Hematopoietic multipotent progenitor cell (in vitro differentiated cells): Measurements from ENCODE around the genes CLCN3 and MFAP3L.

DNA sequence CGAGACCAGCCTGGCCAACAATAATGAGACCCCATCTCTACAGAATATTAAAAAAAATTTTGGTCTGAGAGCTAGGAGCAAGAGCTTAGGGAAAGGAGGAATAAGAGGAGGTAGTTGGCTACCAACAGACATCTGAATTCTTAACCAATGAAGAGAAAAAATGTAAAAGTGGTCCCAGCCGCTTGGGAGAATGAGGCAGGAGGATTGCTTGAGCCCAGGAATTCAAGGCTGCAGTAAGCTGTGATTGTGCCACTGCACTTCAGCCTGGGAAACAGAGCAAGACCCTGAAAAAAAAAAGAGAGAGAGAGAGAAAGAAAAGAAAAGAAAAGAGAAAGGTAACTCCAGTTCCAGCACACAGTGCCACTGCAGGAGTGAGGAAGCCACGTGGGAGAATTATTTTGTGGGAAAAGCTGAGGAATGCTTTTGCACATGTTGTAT, 226.0 kb downstream of the CBR4 start:
- CAGE, long polyA plus RNA: no peak

GRCh38 chr4:168822216-168822968, 187.7 kb downstream of the CBR4 start:
- CAGE, long polyA plus RNA: no peak

DNA sequence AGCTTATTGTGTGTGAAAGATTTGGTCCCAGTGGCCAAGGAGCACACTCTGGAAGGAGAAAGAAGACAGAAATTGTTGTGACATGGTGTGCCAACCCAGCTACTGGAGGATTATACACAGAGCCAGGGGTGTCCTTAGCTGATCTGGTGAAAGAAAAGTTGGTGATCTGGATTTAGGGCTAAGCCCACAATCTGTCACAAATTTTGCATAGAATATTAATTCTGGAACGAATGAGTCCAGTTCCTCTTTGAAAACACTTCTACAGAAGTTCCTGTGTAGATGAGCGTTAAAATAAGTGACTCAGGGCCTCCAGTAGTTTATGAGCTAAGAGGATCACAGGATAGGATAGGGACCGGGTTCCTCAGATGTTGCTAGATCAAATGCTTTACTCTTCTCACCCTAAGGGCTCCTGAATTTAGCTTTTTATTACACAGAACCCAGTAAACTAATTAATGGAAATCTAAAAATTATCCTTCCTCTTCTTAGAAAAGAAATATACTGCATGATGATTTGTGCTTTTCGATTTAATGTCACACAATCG, 179.0 kb downstream of the CBR4 start:
- CAGE, long polyA plus RNA: no peak

DNA sequence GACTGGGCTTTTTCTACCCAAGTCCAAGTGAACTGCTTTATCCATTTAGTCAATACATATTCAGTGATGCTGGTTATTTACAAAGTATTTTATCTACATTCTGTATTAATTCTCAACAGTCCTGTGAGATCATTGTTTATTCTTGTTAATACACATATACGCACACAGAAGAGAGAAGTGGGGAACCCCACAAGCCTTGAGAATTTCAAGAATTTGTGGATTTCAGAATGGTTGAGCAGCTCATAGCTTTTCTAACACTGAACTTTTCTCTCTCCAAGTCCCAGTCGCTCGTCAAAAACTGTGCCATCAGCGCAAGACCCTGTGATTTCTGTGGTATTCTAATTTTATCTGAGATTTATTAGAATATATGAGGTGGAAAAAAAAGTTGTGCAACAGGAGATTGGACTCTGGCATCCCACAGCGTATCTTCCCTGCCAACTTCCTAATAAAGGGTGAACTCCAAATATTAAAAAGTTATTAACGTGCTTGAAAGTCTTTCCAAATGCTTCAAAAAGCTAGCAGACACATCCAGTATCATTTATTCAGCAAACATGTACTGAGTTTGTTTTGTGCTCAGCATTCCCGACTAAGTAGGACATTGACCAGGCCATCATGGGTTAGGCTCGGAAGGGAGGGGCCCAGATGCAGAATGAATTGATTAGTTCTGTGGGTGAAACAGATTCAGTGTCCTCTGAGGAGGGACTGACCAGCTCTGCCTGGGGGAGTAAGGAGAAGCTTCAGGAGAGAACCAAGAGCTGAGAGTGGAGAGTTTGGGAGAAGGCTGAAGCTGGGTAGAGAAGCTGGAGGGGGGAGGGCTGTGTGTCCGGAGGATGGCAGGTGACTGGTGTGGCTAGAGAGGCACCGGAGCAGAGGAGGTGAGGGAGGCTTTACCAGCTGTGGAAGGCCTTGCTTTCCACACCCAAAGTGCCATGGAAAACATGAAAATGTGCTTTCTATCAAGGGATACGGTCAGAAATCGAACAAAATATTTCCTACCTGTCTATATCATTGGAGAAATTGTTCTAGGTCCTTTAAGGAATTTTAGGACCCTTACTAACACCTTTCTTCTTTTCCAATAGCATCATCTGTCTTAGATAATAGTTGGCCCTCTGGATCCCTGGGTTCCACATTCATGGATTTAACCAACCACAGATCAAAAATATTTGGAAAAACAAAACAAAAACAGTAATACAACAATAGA, 165.4 kb downstream of the CBR4 start:
- CAGE, long polyA plus RNA: no peak

DNA sequence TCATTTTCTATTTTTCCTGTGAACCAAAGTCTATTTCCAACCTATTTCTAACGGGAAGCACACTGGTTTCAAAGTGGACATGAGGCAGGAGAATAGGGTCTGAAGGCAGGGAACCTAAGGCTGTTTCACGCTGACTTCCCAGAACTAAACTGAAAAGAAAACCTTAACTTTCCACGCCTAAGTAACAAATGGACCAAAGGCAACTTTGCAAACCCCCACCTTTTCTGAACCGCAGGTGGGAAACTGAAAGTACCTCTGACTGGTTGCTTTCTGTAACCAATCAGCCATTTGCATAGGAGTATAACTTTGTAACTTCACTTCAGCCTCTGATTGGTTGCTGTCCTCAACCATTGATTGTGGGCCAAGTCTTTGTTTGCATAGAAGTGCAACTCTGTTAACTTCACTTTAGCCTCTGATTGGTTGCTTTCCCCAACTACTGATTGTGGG, 121.4 kb upstream of the CBR4 start:
- CAGE, long polyA plus RNA: no peak

GRCh38 chr4:169249577-169250113, 21.1 kb downstream of the SH3RF1 start:
- CAGE, long polyA plus RNA: no peak

DNA sequence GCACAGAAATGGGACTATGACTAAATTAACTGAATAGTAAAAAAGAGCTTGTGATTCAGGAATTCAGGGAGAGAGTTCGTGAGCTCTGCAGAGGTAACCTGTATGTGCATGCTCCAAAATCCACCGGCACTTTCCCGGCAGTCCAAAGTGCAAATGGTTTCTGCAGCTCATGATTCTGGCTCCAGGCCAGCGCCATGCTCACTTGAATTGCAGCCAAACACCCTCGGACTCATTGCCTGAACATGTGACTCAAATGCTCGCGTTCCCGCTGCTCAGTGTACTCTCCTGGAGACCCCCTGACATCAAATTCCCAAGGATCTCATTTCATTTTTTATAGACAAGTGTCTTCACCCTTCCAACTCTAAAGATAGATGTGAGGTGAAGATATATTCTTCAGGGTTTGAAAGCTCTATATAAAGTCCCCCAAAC, 44.1 kb upstream of the SH3RF1 start:
- CAGE, long polyA plus RNA: no peak

- CAGE, long polyA plus RNA: no peak
Observed at GRCh38 chr4:169620289-169621188, at the start of gene CLCN3. TSS of gene CLCN3 (plus strand) at chr4:169620578.

DNA sequence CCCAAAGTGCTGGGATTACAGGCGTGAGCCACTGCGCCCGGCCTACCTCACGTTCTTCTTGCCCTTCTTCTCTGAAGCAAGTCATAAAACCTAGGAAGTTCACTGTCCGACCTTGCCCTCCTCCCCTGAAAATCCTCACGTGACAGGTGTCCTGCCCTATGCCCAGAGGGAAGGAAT, 83.8 kb downstream of the MFAP3L start:
- CAGE, long polyA plus RNA: no peak

DNA sequence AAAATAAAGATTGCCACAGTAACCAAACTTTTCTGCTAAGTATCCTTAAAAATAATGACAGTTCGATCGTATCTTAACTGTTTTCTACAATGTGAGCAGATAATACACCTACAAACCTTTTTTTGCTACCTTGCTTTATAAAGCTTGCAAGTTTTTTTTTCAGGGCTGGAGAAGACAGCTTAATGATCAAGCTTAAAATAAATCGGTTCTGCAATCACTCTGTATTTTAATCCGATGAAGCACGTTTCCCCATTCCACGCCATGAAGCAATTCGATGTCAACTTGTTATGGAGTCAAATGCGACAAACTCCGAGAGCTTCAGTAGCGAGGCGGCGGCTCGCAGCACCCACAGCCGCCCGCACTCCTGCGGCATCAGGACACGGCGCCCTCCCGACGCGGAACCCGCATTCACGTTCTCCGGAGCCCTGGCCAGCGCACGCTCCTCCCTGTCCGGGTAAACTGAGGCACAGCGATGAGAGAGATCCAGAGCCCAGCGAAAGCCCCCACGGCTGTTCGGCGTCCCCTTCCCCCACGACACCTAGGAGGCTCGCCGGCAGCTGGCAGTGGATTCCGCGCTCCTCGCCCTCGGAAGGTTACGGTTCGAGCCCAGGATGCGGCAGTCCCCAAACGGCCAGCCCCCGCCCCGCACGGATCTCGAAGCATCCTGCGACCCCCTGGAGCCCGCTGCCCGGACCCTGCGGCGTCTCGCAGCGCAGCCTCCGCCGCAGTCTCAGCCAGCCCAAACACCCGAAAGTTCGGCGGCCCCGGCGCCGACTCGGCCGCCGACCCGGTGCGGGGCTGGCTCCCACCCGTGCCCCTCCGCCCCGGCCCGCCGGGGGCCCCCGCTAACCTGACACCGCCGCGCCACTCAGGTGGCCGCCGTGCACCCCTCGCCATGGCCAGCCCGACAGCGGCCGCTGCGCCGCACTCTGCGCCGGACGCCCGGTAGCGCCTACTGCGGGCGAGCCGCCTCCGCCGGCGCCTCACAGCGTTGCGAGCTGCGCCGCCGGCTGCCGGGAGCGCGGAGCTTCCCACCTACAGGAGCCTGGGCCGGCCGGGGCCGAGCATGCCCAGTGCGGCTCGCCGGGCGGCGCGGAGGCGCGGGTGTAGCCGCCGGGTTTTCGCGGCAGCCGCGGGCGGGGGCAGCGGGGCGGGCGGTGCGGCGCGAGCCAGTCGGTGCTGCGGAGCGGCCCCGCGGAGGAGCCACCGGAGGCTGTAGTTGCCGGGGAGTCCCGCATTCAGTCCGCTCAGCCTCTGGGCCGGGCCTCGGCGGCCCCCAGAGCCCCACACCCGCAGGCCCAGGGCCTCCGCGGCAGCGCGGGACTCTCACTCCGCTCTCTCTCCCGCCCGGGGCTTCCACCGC, at the start of gene MFAP3L:
TSS of gene MFAP3L (minus strand) at position 1,012 of the 1,363 bp plus-strand sequence.
- CAGE, long polyA plus RNA: no peak

- CAGE, long polyA plus RNA: no peak
Observed at GRCh38 chr4:170226468-170226887, 136.7 kb upstream of the AADAT start.

- CAGE, long polyA plus RNA: no peak
Observed at GRCh38 chr4:172711963-172712398, 456.6 kb upstream of the GALNT7 start.

GRCh38 chr4:173039697-173040082, 128.9 kb upstream of the GALNT7 start:
- CAGE, long polyA plus RNA: no peak

DNA sequence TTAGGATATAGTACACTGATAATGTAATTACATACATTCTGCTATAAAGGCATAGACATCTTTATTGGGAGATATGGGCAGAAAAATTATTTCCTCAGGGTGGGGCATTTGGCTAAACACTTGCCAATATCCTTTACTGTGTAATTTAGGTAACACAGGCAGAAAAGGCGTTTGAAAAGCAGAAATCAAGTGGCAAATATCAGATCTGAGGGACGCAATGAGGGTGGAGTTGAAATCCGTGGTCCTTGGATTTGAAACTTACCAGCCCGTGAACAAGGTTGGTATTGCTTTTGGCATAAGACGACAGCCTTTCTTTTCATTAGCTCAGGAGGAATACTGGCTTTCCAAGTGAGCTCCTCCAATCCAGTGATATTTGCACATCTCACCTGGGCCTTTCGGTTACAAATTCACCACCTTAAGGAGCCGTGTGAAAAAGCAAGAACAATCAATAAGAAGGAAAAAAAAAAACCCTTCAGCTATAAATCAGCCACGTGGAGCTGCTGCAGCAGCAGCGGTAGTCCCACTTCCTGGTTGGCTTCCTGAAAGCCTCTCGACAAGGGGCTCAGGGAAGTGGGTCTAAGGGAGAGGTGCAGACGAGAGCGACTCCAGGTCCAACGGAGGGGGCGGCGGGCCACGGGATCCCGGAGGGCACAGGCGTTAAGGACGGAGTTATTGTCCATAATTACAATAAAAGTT, 763 bp upstream of the GALNT7 start:
- CAGE, long polyA plus RNA: no peak

DNA sequence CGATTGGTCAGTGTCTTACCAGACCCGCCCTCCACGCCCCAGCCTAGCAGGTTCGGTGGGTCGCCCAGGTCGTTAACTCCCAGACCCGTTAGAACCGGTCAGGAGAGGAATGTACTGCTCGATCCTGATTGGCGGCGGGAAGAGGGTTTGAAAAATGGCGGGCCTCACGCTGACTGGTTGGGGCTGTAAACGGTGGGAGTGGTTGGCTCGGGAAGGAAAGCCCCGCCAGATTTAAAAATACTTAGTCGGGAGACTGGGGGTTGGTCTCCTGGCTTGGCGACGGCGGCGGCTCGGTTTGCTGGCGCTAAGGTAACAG, 313 bp upstream of the HMGB2 start:
- CAGE, long polyA plus RNA: no peak

DNA sequence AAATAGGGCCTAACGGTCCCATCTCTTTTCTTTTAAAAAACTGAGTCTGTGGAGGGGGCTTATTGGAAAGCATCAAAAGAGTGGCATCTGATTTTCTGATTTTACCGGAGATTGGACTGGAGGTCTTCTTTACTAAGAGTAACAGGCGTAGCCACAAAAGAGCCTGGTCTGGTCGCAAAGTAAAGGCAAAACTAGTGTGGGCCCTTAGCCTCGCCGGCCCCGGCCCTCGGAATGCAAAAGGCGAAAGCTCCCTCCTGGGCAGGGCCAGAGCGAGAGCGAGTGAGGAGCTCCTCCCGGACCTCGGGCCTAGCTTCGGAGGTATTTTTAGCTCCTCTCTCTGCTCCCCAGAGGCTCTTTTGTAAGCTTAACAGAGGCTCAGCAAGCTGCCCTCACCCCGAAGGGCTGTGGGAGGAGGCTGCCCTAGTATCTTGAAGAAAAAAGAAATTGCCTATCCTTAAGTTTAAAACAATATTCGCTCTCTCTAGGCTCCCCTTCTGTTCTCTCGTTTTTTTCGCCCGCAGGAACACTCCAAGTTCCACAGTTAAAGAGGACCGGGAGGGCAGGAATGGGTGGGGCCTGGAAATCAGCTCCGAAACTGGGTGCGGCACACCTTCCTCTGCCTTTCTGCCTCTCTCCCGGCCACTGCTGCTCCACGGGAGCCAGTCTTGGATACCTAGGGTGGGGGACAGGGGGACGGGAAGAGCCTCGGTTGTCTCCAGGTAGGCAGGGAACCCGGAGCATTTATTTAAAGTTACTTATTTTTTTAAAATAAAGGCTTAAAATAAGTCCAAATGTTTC, 12.2 kb downstream of the HAND2 start:
- CAGE, long polyA plus RNA: no peak

- CAGE, long polyA plus RNA: no peak
Observed at GRCh38 chr4:173531608-173532117, 1.6 kb upstream of the HAND2 start.

- CAGE, long polyA plus RNA: no peak
Observed at GRCh38 chr4:173533668-173534968, 4.1 kb upstream of the HAND2 start.

DNA sequence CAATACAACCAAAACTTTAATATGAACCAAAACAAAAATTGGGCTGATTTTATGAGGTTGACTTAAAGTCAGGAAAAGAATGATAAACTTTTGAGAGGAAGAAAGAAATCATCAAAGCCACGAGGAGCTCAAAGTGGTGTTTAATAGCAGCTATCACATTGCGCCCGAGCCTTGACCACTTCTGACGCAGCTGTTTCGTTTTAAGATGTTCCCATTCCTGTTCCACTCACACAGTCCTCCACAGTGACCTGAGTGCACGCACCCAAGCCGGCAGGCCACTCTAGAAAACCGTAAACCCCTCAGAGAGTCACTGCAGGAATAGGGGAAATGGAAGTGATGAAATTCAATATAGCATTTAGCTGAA, 17.8 kb upstream of the HAND2 start:
- CAGE, long polyA plus RNA: no peak

DNA sequence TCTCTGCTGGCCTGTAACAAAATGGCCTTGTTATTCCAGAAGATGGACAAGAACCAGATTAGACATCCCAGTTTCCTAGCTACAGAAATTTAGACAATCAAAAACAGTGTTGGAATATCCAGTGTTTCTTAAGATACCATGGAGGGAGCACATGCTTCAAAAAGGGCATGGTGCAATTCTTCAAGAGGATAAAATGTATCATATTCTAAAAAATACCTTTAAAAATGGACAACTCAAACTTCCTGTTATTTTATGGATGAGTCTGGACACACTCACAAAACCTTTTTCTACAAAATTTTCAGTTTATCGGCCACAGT, 294.4 kb downstream of the FBXO8 start:
- CAGE, long polyA plus RNA: no peak